Astrocyte (in vitro differentiated cells and primary cell): ENCODE results near the genes CDH18 and NPR3.

DNA sequence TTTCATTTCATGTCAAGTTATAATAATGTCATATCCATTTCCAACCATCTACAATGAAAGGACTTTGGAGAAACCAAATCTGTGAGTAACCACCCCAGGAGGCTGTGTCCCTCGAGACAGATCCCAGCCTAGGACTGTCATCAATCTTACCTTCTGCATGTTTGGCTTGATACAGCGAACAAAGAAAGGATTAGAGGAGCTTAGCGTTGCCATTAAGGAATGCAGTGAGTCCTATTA is 137.8 kb upstream of the RETREG1 start:
- PRO-cap, result no peak
- RRBS, 2 experiments, result no CpG with 5 or more reads among the region's 3 CpGs

DNA sequence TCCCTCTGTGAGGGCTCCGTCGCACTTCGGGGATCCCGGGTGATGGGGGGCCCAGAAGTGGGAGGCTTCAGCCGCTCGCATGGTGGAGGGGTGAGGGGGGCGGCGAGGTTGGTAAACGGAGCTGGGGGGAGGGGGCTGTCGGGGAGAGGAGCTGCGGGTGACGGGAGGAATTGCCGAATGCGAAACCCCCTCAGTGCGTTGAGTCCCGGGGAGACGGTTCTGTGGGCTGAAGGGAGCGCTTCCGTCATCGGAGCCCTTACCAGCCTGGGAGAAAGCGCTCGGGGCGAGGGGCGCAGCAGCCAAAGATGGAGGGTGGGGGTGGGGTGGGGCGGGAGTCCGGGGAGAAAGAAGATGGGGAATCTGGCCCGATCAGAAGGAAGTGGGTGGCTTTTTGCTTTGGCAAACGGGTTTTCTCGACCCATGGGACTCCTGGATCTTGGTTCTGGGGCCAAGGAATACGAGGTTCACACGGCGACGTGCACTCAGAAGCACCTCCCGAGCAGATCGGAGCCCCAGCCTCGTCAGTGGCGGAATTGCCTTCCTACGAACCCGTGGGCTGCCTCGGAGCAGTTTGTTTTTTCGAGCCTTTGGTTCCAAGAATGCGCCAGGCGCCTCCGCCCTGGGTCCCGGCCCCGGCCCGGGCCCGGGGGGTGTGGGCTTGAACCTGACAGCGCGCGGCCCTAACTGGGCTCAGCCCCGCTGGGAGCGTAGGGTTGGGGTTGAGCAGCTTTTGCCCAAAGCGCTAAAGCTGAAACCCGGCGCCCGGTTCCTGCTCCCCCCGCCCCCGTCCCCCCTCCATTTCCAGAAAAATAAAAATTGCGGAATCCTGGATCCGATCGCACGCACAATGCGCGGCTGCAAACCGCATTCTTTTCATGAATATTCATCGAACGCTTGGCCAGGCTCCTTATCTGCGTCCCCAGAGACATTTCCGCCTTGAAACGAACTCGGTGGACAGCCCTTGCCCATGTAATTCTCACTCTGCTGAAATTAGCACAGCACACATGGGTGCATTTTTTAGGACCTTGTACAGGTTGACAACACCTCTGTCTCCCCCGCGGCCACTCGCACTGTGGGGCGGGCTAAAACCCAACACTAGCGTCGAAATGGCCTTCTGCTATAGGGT is 895 bp downstream of the BASP1 start:
- PRO-cap, result no peak
- RRBS, 2 experiments, result 1 to 4% methylated on average over 4 to 10 of the region's 78 CpGs

GRCh38 chr5:17275133-17275812 is 57.8 kb downstream of the BASP1 start:
- PRO-cap, result no peak
- RRBS, 2 experiments, result 100% methylated on average over 4 of the region's 55 CpGs; no CpG with 5 or more reads in 1 of the 2 experiments

DNA sequence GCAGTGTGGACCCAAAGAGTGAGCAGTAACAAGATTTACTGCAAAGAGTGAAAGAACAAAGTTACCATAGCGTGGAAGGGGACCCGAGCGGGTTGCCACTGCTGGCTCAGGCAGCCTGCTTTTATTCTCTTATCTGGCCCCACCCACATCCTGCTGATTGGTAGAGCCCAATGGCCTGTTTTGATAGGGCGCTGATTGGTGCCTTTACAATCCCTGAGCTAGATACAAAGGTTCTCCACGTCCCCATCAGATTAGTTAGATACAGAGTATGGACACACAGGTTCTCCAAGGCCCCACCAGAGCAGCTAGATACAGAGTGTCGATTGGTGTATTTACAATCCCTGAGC is 93.9 kb downstream of the BASP1 start:
- PRO-cap, result no peak
- RRBS, 2 experiments, result no CpG with 5 or more reads among the region's 6 CpGs

DNA sequence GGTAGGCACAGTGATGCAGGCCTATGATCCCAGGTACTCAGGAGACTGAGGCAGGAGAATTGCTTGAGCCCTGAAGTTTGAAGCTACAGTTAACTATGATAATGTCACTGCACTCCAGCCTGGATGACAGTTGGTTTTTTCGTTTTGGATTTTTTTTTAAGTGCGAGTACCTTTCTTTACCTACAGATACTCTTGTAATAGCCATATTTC is 863.5 kb upstream of the H3Y1 start:
- PRO-cap, result no peak
- RRBS, 2 experiments, result no CpG with 5 or more reads among the region's 2 CpGs

GRCh38 chr5:18744886-18745297 is 1089.2 kb upstream of the H3Y1 start:
- PRO-cap, result no peak
- RRBS, 2 experiments, result no CpG with 5 or more reads among the region's 6 CpGs

DNA sequence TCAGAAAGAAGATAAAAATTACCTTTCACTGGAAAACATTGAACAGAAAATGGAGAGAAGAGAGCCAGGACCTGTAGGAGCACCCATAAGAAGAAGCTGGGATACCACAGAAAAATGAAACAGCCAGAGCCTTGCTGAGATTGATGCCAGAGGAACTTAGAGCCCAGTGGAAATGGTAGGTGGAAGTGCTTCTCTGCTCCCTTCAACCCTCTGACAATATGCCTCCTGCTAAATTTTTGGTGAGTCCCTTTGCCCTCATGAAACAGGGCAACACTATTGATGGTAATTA is 803.9 kb downstream of the CDH18 start:
- PRO-cap, result no peak

- PRO-cap, result no peak
- RRBS, 2 experiments, result no CpG with 5 or more reads among the region's 20 CpGs
Measured at GRCh38 chr5:19987956-19988435, at the start of gene CDH18. Gene CDH18 (minus strand): TSS chr5:19988200.

DNA sequence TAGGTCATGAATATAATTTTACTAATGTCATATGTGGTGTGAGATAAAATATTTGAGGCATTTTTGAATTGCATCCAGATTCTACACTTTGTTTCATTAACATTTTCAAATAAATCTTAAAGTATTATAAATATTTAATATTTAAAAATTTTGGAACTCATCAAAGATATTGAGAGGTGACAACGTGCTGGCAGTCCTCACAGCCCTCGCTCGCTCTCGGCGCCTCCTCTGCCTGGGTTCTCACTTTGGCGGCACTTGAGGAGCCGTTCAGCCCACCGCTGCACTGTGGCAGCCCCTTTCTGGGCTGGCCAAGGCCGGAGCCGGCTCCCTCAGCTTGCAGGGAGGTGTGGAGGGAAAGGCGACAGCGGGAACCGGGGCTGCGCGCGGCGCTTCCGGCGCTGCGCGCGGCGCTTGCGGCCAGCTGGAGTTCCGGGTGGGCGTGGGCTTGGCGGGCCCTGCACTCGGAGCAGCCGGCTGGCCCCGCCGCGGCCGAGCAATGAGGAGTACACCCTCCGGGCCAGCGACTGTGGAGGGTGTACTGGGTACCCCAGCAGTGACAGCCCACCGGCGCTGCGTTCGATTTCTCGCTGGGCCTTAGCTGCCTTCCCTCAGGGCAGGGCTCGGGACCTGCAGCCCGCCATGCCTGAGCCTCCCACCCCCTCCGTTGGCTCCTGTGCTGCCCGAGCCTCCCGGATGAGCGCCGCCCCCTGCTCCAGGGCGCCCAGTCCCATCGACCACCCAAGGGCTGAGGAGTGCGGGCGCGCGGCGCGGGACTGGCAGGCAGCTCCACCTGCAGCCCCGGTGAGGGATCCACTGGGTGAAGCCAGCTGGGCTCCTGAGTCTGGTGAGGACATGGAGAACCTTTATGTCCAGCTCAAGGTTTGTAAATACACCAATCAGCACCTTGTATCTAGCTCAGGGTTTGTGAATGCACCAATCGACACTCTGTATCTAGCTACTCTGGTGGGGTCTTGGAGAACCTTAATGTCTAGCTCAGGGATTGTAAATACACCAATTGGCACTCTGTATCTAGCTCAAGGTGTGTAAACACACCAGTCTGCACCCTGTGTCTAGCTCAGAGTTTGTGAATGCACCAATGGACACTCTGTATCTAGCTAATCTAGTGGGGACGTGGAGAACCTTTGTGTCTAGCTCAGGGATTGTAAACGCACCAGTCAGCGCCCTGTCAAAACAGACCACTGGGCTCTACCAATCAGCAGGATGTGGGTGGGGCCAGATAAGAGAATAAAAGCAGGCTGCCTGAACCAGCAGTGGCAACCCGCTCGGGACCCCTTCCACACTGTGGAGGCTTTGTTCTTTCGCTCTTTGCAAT is 444.0 kb downstream of the PRDM9 start:
- PRO-cap, result no peak
- RRBS, 2 experiments, result 83 to 87% methylated on average over 6 of the region's 63 CpGs

GRCh38 chr5:25119630-25119966 is 474.8 kb upstream of the CDH10 start:
- PRO-cap, result no peak
- RRBS, 2 experiments, result no CpG with 5 or more reads among the region's 7 CpGs

DNA sequence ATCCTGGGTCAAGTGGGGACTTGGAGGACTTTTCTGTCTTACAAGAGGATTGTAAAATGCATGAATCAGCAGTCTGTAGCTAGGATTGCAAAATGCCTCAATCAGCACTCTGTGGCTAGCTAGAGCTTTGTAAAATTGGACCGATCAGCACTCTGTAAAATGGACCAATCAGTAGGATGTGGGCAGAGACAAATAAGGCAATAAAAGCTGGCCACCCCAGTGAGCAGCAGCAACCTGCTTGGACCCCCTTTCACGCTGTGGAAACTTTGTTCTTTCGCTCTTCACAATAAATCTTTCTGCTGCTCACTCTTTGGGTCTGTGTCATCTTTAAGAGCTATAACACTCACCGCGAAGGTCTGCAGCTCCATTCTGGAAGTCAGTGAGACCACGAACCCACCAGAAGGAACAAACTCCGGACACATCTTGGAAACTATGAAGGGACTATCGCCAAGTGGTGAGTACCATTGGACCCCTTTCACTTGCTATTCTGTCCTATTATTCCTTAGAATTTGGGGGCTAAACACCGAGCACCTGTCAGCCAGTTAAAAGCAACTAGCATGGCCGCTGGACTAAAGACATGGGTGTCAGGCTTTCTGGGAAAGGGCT is 995.6 kb upstream of the CDH6 start:
- PRO-cap, result no peak
- RRBS, 2 experiments, result no CpG with 5 or more reads among the region's 10 CpGs

DNA sequence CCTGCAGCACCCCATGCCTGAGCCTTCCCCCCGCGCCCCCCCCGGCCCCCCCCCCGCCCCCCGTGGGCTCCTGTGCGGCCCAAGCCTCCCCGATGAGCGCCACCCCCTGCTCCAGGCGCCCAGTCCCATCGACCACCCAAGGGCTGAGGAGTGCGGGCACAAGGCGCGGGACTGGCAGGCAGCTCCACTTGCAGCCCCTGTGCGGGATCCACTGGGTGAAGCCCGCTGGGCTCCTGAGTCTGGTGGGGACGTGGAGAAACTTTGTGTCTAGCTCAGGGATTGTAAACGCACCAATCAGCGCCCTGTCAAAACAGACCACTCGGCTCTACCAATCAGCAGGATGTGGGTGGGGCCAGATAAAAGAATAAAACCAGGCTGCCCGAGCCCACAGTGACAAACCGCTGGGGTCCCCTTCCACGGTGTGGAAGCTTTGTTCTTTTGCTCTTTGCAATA is 847.5 kb upstream of the CDH6 start:
- PRO-cap, result no peak
- RRBS, 2 experiments, result no CpG with 5 or more reads among the region's 22 CpGs

GRCh38 chr5:31530643-31531341 is 1.1 kb downstream of the DROSHA start:
- PRO-cap, result no peak
- RRBS, 2 experiments, result no CpG with 5 or more reads among the region's 7 CpGs

DNA sequence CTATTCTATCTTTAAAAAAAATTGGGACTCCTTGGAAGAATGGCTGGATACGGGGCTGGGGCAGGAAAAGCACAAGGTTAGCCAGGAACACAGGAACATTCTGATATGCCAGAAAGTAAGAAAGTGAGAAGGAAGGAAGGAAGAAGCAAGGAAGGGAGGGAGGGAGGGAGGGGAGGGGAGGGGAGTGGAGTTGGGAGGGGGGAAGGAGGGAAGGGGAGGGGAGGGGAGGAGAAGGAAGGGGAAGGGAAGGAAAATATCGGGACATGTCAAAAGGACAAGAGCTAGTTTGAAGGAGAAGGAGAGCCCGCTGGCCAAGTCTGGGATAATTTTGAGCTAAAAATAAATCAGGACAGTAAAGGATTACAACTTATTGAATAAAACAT is 26.3 kb upstream of the GOLPH3 start:
- PRO-cap, result no peak
- RRBS, 2 experiments, result no CpG with 5 or more reads among the region's 3 CpGs

- PRO-cap, result bidirectional peak, plus-strand start at chr5:32312309, minus-strand start at chr5:32312218
- RRBS, 2 experiments, result no CpG with 5 or more reads among the region's 28 CpGs
Measured at GRCh38 chr5:32311806-32312417, 827 bp downstream of the MTMR12 start.

DNA sequence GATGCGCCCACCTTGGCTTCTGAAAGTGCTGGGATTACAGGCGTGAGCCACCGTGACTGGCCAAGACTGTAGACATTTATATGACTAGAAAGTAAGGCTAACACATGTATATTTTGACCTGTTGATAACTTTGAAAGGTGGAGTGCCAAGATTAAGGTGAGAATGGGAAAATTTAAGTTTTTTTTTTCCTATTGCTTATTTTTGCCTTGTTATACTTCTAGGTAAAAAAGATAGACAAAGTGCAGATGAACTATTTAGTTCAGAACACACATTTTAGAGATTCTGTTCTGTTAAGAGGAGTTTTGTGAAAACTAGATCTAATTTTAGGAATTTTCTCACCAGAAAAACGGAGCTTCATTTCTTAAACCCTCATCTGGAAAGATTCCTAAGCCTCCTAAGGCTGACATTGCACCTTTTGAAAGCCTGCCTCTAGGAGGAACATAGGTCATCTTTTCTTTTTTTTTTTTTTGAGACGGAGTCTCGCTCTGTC is 7.9 kb downstream of the SUB1 start:
- PRO-cap, result no peak
- RRBS, 2 experiments, result no CpG with 5 or more reads among the region's 6 CpGs

DNA sequence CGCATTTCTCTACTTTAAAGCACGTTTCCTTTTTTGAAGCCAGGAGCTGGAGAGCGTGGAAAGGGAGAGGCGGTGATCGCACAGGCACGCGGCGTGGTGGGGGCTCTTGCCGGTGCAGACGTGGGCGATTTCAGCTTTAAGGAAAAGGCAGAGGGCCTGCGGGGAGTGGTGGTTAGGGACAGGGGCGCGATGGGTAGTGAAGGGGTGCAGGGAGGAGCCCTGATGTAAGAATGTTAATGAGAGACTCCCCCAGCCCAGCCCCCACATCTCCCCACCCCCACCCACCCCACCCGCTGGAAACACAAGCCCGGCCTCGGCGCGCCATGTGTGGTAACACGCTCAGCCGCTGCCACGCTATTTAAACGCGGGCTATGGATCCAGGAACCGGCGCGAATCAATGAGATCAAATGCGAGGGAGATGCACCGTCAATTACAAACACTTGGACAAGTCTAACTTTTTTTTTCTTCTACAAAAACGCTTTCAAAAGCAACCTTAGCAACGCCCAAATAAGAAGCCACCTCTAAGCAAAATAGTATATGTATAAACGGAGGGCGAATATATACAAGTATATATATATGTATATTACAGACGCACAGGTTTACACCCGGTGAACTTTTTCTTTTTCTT is at the start of gene NPR3:
Gene NPR3, plus strand, starts transcription at position 387 of the 628 bp plus-strand sequence.
- PRO-cap, result no peak
- RRBS, 2 experiments, result under 1 to 1% methylated on average over 9 of the region's 35 CpGs

DNA sequence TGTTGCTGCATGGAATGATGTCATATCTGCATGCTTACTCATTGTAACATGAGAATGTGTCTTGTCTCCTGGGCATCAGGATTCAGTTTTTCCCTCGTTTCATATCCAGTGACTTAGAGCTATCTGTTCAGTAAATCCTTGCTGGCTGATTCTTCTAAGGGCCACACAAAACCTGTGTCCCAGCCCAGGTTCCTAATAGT is 94.9 kb downstream of the NPR3 start:
- PRO-cap, result no peak
- RRBS, 2 experiments, result no CpG with 5 or more reads among the region's 1 CpG

- PRO-cap, result no peak
- RRBS, 2 experiments, result no CpG with 5 or more reads among the region's 3 CpGs
Measured at GRCh38 chr5:33320869-33321547, 119.8 kb upstream of the TARS1 start.

DNA sequence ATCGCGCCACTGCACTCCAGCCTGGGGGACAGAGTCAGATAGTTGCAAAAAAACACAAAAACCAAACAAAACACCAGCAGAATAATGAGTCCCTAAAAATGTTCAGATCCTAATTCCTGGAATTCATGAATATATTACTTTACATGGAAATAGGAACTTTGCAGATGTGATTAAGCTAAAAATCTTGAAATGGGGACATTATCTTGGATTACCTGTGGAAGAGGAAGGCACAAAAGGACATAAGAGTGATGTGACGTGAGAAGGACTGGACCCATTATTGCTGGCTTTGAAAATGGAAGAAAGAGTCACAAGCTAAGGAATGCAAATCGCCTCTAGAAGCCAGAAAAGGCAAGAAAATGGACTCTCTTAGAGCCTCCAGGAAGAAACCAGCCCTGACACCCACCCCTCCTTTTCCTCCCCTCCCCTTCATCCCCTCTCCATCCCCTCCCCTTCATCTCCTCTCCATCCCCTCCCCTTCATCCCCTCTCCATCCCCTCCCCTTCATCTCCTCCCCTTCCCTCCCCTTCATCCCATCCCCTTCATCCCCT is 39.7 kb downstream of the TARS1 start:
- PRO-cap, result no peak
- RRBS, 2 experiments, result no CpG with 5 or more reads among the region's 4 CpGs